ENCODE results near the genes ZBTB7A and UBXN6.

GRCh38 chr19:4066560-4067210 is at the start of gene ZBTB7A:
Gene ZBTB7A, minus strand, starts transcription at chr19:4066899.
- PRO-cap = bidirectional peak, plus-strand start at chr19:4066879, minus-strand start at chr19:4066899; bidirectional peak, plus-strand start at chr19:4066993, minus-strand start at chr19:4067047

GRCh38 chr19:4081308-4081789 is 14.7 kb upstream of the ZBTB7A start:
- PRO-cap = no peak

- PRO-cap = no peak
These were observed 26.5 kb downstream of the MAP2K2 start for GRCh38 chr19:4097198-4098084.

- PRO-cap = unidirectional peak, minus-strand start at chr19:4115068
These were observed 8.7 kb downstream of the MAP2K2 start for GRCh38 chr19:4114955-4115809.

GRCh38 chr19:4284180-4285051 is 5.3 kb downstream of the SHD start:
- PRO-cap = bidirectional peak, plus-strand start at chr19:4284792, minus-strand start at chr19:4284548

GRCh38 chr19:4361893-4362914 is 18.8 kb downstream of the MPND start:
- PRO-cap = no peak

DNA sequence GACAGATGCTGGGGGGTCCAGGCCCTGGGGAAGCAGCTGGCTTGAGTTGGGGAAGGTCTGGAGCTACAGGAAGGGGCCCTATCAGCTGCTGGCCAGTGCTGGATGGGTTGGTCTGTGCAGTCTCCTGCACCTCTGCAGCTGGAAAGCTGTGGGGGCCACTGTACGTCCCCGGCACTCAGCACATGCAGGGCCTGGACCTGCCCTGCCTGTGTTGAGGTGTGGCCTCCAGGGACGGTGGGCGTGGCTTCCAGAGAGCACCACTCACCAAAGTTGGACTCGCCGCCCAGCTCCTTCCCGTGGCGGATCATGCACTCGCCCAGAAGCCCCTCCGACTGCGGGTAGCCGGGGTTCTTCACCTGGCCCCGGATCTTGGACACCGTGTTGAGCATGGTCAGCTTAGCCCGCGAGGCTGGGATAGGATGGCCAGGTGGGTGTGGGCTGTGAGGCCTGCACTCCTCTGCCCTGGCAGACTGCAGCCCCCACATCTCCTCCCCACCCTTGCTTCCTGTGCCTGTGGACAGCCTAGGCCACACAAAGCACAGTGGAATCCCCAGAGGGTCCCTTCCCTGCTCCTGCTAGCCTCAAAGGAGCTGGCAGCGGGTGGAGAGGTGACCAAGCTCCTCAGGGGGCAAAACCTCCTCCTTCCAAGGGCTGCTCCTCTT is 22.0 kb downstream of the MPND start:
- PRO-cap = no peak

DNA sequence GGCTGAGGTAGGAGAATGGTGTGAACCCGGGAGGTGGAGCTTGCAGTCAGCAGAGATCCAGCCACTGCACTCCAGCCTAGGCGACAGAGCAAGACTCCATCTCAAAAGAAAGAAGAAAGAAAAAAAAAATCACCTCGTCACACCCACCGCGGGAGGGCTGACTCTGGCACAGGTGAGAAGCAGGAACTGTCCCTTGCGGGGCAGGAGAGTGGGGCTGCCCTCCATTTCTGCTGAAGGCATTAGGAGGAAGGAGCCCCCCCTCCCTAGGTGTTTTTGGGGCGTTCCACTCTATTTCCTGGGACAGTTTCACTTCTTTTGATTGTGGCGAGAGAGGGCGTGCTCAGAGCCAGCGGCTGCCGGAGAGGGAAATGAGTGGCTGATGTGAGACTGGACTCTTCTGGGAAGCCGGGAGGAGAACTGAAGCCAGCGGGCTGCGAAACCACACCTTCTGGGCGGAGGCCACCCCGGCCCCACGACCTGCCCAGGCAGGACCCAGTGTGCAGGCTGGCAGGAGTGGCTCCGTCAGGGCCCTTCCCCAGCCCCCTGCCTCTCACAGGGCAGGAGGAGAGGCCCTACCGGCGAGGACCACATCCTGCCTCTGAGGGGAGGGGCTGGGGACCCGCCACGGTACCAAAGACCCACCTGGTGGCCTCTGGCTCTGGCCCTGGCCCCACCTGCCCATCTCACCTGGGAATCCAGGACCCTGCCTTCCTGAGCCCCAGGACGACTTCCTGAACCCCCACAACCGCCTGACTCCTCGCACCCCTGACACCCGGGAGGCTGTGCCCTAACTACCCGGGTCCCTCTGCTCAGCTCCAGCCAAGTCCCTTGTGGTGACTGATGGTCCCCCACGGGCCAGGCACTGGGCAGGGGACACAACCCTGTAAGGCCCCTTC is 25.9 kb downstream of the MPND start:
- PRO-cap = unidirectional peak, plus-strand start at position 343 of the sequence

GRCh38 chr19:4370480-4370851 is 27.1 kb downstream of the MPND start:
- PRO-cap = no peak

DNA sequence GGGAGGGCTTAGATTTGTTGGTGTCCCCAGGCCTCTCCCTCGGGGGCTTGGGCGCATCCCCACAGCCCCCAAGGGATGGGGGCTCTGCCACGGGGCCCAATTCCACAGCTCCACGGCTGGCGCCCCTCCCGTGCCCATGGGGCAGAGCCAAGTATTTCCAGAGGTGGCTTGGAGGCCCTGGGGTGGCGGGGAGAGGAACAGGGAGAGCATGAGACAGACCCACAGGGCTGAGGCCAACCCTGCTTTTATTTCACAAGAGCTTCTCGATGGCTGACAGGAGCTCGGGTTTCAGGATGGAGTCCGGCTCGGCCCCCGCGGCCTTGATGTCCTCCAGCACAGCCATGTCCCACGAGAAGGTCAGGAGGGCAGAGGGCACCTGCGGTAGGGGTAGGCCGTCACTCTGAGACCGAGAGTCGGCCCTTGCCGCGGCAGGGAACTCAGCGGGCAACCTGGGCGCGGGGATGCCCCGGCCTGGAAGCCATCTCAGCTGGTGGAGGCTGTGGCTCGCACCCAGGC is 12.3 kb downstream of the UBXN6 start:
- PRO-cap = no peak

GRCh38 chr19:4457369-4458398 is at the start of gene UBXN6:
Gene UBXN6, minus strand, starts transcription at chr19:4457794.
- PRO-cap = bidirectional peak, plus-strand start at chr19:4457474, minus-strand start at chr19:4457289; bidirectional peak, plus-strand start at chr19:4458039, minus-strand start at chr19:4457794

- PRO-cap = no peak
These were observed 2.5 kb downstream of the HDGFL2 start for GRCh38 chr19:4474505-4475121.

GRCh38 chr19:4504221-4504916 is 13.9 kb downstream of the PLIN4 start:
- PRO-cap = no peak

- PRO-cap = no peak
These were observed 3.5 kb downstream of the PLIN5 start for GRCh38 chr19:4531467-4531979.

DNA sequence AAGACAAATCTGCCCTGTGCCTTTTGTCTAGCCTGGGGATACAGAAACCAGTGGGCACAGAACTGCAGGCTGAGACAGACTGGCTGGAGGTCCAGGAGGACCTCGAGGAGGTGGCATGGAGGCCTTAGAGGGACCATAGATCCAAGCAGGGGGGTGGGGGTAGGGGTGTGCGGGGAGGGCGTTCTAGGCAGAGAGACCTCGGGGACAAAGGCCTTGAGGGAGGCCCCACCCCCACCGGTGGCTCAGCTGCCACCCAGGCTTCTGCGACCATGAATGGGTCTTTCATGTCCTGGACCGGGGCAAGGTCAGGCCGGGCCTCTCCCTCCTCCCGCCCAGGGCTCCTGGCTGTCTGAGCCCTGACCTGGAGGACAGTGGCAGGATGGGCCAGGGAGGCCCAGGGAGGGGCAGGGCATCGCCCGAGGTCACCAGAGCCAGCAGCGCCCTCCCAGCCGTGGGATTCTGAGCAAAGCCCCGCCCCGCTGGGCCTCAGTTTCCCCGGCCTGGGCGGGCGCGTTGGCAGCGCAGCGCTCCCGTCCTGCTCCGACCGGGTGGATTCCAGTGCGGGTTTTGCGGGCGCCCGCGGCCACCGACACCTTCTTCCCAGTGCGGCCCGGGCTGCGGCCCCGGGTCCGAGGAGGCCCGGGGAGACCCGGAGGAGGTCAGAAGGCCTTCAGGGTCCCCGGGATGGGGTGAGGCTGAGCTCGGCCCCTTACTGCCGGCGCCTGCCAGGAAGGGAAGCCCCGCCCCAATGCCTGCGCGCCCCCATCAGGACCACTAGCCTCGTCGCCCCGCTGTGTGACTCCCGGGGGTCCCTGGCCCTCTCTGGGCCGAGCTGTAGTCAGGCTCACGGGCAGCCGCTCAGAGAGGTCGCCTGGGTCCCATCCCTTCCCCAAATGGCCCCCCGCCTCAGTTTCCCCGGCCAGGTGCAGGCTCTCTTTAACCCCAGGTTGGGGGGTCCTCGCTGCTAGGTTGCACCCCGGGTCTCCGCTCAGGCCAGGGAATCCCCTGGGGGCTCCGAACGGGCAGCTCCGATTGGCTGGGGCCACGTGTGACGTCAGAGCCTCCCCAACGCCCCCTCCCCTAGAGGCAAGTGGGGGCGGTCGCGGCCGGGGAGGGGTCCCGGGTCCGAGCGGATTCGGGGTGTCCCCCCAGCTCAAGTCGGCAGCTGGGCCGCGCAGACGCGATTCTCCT is 24.7 kb upstream of the SEMA6B start:
- PRO-cap = no peak

GRCh38 chr19:4800373-4801329 is 9.1 kb downstream of the FEM1A start:
- PRO-cap = no peak

GRCh38 chr19:4902453-4902769 is 285 bp downstream of the ARRDC5 start:
- PRO-cap = no peak

- PRO-cap = no peak
These were observed 18.2 kb downstream of the UHRF1 start for GRCh38 chr19:4927423-4927913.

GRCh38 chr19:5080072-5080784 is 111.3 kb downstream of the KDM4B start:
- PRO-cap = no peak

DNA sequence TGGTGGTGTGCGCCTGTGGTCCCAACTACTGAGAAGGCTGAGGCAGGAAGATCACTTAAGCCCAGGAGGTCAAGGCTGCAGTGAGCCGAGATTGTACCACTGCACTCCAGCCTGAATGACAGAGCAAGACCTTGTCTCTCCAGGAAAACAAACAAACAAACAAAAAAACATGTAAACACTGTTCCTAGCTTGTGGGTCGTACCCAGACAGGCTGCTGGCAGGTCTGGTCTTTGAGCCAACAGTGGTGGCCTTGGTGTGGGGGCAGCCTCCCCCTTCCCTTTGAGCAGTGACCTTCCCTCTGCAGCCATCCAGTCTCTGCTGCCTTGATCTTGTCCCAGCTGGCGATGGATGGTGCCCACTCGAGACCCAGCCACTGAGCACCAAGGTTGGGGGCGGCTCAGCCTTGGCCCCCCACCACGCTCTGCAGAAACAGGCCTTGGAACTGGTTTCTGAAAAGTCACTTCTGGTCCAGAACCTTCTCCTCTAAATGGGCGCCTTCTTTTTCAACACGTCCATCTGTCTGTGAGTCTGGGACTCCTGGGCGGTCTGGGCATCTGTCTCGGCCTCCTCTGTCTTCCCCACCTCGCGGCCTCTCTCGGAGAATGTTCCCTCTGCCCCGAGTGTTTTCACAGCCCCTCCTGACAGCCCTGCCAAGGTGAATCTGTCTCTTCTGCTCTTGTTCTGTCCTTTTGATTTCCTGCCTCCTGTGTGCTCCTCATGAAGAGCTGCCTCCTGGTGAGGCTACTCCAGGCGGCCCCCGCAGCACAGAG is 143.4 kb downstream of the KDM4B start:
- PRO-cap = no peak

Measured in vermiform appendix (tissue), 1 donor.